Fibroblast of villous mesenchyme (primary cell): ENCODE measurements around the gene TNC.

GRCh38 chr9:114207017-114207932 is 51.9 kb downstream of the COL27A1 start:
- CAGE, long polyA plus RNA: no peak

DNA sequence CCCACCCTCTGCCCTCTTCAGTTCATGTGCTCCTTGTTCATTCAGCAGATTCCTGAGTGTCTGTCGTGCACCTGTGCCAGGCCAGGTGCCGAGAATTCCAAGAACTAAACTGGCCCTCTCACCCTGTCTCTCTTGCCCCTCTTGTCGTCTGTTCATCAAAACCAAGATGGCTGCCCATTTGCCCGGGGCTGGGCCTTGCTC is 65.6 kb upstream of the ORM1 start:
- CAGE, long polyA plus RNA: no peak

- CAGE, long polyA plus RNA: no peak
These were observed 22.1 kb upstream of the ORM1 start for GRCh38 chr9:114300763-114301149.

- CAGE, long polyA plus RNA: no peak
These were observed 5.6 kb downstream of the ORM2 start for GRCh38 chr9:114335214-114335661.

- CAGE, long polyA plus RNA: no peak
These were observed 19.2 kb downstream of the ORM2 start for GRCh38 chr9:114348506-114349580.

DNA sequence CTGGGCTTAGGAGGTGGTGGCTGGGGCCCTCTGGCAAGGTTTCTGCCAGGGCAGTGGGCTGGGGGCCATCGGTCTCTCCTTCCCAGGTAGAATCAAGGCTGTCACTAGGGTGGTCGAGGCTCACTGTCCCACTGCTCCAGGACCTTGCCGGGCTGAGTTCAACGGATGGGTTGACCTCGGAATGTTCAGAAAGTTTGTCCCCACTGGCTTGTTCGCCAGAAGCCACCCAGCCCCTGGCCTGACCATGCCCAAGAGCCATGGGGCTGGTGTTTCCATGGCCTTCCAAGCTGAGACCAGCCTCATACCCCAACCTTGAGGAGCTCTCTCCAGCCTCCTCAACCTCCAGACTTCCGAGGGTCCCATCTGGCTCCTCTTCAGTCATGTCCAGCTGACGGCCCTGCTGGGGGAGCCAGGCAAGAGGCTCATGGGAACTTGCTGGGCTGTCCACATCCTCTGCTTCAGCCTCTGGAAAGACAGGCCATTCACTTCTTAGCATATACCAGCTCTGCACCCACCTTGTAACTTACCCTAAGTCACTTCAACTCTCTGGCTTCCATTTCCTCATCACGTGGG is 10.6 kb downstream of the AKNA start:
- CAGE, long polyA plus RNA: no peak

DNA sequence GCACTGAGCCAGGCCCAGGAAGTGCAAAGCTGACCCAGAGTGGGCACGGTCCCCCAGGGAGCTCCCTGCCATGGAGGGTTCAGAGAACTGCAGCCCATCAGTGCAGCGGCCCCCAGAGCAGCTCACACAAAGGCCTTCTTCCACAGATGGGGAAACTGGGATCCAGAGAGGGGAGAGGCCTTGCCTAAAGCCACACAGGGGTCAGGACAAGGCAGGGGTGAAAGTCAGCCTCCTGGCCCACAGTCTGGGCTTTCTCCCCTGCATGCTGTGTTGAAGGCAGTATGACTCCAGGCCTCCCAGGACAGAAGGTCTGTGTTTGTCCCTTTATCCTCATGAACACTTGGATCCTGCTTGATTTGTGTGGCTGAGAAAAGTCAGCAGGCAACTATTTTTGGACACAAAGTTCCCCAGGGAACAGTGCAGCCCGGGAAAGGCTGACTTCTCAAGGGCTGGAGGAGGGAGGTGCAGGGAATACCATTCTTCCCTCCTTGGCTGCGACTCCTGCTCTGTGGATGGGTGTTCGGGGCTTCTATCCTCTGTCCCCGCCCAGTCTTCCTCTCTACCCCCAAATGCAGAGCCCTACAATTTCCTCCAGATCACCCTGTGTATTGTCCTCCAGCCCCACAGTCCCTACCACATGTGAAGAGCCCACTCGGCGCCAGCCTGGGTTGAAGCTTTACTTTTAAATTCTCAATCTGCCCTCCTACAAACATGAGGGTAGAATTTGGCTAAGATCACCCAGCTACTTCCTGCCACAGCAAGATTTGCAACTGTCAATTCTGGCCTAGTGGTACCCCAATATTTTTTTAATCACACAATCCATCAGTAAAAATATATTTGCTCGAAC is 4.2 kb downstream of the AKNA start:
- CAGE, long polyA plus RNA: no peak

- CAGE, long polyA plus RNA: no peak
These were observed 10.1 kb upstream of the AKNA start for GRCh38 chr9:114397515-114398566.

DNA sequence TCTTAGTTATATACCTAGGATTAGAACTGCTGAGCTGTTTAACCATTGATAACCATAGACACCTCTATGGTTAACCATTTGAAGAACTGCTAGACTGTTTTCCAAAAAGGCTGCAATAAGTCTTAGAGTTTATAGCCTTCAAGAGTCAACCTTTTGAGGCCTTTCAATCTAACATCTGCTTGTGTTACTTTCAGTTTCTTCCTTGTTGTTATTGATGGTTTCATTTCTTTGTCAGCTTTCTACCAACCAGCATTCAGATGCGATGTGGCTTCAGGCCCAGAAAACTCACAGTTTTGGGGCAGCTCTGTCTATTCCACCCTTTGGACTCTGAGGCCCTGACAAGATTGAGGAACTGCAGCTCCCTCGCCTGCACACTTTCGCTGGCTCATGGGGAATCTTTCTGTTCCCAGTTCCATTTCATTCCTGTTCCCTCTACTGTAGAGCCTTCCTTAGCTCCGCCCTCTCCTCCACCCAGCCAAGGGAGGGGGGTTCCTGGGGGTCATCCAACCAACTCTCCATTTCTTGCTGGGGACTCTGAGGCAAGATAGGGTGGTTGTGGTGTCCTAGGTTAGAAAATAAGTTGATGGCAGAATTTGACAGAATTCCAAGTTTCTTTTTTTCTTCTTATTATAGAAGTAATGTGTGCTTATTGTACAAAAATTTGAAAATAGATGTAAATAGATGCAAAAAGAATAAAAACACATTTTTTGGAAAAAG is 13.4 kb upstream of the WHRN start:
- CAGE, long polyA plus RNA: no peak

DNA sequence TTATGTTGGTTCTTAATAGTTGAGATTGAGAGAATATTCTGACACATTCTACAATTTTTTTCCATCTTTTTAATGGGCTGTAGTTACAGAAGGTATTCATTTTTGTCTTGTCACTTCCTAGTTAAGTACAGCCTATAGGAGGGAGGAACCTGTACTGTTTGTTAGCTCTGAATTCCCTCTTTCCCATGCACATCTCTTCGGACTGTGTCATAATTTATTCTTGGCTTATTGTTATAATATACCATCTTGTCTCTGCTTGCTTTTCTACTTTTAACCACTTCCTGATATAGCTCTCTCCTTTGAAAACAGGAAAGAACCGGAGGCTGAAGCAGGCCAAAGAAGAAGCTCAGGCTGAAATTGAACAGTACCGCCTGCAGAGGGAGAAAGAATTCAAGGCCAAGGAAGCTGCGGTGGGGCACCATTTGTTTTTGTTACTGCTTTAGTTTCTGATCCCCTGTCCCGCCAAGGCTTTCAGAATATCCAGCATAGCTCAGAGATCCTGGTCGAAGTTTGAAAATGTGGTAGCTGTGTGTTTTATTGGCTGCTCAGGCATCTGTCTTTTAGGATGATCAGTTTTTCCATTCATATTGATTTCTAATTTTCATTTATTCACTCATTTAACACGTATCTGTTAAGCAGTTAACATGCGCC is 4.8 kb downstream of the ATP6V1G1 start:
- CAGE, long polyA plus RNA: no peak

GRCh38 chr9:114618990-114619788 is 8.1 kb downstream of the TMEM268 start:
- CAGE, long polyA plus RNA: no peak

DNA sequence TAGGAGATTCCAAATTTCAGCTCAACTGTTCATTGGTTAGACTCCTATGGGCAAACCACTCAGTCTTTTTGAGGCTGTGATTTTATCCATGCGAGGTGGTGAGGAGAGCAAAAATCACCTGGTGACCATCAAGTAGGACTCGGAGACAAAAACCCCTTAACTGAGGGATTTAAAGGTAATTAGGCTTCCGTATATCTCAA is 90.3 kb downstream of the TNC start:
- CAGE, long polyA plus RNA: no peak

DNA sequence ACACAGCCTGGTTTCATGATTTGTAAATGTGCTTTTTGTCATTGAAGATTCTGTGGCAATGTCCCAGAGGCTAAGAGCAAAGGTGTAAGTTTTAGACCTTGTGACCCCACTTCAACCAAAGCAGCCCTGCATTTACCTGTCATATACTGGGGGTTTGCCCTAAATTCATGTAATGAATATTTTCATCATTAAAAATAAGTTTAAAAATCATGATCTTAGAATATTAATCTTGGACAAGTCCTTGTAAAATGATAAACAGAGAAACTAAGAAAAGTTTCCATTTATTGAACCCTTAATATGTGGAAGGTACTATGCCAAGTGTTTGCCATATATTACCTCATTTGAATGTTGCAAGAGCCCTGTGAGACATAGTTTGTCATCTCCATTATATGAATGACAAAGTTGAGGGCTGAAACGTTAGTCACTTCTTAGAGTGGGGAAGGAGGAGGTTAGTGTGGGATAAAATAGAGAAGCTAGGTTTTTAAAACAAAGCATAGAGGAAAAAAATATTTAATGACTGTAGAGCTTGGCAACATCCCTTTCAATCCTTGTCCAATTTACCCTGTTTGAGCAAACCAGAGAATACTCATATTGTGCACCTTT is 2.1 kb downstream of the TNC start:
- CAGE, long polyA plus RNA: no peak

DNA sequence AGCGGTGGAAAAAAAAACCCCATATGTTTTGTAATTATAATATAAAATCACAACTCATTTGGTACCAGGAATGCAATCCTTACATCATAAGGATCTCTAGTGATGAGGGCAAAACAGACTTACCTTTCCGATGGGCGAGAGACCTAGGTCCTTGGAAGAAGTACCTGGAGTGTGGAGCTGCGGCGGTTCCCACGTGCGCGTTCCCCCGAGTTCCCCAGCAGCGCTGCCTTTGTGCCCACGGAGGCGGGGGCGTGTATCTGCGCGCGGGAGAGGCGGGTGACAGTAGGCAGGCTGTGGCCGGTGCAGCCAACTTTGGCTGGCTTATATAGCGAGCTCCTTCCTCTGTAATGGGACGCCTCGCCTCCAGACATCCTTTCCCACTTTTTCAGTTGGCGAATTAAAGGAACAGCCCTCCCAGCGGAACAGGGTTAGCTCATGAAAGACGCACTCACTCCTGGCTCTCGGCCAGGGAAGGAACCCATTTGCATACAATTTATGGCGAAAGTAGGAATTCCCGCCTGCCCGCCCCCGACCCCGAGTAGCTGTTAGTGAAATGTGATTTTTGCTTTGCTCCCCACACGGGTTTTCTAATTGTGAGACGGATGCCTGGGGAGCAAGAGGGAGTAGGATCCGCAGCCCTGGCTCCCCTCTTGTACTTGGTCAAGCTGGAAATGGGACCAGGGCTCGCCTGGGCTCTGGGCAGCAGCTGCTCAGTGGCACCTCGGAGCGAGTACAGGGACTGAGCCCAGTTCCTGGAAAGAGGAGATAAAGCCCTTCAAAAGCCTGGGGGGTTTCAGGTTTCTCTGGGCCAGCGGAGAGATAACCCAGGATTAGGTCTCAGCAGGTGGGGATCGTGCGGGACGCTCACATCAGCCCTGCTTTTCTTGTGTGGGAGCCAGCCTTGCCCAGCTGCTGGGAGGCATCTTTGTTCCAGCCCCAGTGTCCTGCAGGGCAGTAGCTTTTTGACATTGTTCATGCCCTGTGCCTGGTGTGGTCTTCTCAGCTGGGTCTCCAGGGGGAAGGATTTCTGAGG is at the start of gene TNC:
TNC (minus strand) TSS at position 299 of the 1,033 bp plus-strand sequence.
- CAGE, long polyA plus RNA: no peak

GRCh38 chr9:115395231-115395938 is 277.4 kb upstream of the TNC start:
- CAGE, long polyA plus RNA: no peak

DNA sequence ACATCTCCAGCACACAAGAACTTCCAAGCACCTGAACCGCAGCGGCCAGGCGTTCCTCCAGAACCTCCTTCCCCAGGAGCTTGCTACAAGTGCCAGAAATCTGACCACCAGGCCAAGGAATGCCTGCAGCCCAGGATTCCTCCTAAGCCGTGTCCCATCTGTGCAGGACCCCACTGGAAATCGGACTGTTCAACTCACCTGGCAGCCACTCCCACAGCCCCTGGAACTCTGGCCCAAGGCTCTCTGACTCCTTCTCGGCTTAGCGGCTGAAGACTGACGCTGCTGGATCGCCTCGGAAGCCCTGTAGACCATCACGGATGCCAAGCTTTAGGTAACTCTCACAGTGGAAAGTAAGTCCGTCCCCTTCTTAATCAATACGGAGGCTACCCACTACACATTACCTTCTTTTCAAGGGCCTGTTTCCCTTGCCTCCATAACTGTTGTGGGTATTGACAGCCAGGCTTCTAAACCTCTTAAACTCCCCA is 357.6 kb upstream of the TNC start:
- CAGE, long polyA plus RNA: no peak

GRCh38 chr9:115595969-115596882 is 478.3 kb upstream of the TNC start:
- CAGE, long polyA plus RNA: no peak

GRCh38 chr9:115615837-115616264 is 497.9 kb upstream of the TNC start:
- CAGE, long polyA plus RNA: no peak

DNA sequence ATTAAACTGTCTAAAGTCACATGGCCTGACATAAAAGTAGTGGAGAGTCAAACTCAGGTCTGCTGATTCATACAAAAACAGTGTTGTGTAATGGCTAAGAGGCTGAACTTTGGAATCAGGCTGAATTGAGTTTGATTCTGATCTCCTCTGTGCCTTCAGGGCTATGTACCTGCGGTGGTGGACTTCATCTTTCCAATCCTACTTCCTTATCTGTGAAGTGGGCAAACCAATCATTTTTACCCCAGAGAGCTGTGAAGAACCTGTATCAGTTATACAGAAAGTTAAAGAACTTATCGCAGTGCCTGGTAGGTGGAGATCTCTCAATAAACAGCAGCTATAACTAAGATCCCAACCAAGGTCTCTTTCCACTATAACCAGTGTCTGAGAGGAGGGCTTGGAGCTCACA is 139.7 kb upstream of the TRIM32 start:
- CAGE, long polyA plus RNA: no peak

- CAGE, long polyA plus RNA: no peak
These were observed 6.0 kb downstream of the TRIM32 start for GRCh38 chr9:116693032-116693573.